ENCODE results near the genes RHBDD3, RASL10A and HORMAD2.

DNA sequence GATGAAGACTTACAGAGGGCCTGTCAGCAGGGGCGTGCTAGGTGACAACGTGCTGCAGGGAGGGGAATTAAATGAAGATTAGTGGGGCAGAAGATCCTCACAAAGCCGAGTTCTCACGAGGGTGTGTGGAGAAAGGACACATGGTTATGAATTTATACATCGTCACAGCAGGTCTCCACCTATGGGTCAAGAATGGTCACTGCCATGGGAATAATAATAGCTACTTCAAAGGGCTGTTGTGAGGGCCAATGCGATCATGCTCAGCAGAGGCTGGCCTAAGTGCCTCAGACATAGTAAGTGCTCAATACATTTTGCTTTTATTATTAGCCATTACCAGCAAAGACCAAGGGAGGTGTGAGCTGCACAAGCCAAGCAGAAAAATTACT lies 193.7 kb upstream of the PITPNB start:
- RAMPAGE, long total RNA, result no peak
- RRBS, result no CpG with 5 or more reads among the region's 6 CpGs

- RAMPAGE, long total RNA, result no peak
- RRBS, result no CpG with 5 or more reads among the region's 2 CpGs
Measured at GRCh38 chr22:28412385-28412993, 267.2 kb downstream of the TTC28 start.

DNA sequence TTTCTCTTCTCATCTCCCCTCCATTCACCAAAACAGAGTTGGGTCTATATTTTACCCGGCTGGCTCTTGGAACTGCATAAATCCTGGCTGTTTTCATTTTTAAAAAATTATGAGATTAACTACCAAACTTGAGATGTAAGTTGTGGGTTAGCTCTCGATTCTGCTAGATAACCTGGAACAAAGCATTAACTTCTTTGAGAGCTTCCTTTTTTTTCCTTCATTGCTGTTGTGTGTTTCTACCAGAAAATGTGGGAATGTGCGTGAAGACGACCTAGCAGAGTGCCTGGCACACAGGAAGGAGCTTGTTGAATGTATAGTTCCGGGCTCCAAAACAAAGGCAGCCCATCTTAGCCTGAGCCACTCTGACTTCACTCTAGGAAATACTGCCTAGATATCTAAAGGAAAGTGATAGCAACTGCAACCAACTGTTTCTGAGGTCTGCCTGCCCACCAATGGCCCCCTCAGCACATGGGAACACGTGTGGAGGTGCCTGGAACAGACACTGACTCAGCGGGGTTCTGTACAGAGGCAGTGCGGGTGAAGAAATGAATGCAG lies 42.5 kb downstream of the CCDC117 start:
- RAMPAGE, long total RNA, result no peak
- RRBS, result no CpG with 5 or more reads among the region's 8 CpGs

DNA sequence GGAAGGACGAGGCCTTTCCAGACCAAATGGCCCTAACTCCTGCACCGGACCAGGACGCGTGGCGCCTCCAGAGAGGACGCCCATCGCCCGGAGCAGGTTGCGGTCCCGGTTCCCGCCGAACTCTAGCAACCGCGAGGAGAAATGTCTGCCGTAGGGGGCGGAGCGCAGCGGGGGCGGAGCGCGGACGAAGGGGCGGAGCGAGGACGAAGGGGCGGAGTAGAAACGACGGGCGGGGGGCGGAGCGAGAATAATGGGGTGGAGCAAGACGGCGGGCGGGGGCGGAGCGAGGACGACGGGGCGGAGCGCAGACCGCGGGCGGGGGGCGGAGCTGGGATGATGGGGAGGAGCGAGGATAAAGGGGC lies 350 bp upstream of the ZNRF3 start:
- RAMPAGE, long total RNA, result no peak
- RRBS, result 3% methylated on average over 7 of the region's 45 CpGs

DNA sequence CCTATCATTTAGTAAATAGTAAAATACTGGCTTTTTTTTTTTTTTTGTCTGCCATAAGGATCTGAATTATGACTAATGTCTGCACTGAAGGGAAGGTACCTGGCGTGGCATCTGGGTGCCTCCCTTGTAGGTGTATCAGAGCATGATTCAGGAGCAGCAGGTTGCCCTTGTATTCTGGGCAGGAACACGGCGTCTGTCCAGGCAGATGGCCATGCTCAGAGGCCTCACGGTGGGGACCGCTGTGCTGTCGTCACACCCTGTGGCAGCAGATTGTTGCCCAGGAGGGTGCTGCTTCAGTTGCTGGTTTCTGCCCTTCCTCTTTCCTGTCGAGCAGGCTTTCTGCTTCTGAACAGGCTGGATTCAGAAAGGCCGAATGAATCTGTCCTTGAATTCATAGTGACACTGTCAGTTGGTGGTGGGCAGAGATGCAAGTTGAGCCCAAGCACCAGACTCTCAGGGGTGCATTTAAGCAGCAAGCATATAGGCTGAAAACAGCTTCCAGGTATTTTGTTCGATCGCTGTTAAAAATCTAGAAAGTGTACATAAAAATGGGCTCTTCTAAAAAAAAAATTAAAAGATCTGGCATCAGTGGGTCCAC lies 11.0 kb downstream of the ZNRF3 start:
- RAMPAGE, long total RNA, result no peak
- RRBS, result no CpG with 5 or more reads among the region's 10 CpGs

DNA sequence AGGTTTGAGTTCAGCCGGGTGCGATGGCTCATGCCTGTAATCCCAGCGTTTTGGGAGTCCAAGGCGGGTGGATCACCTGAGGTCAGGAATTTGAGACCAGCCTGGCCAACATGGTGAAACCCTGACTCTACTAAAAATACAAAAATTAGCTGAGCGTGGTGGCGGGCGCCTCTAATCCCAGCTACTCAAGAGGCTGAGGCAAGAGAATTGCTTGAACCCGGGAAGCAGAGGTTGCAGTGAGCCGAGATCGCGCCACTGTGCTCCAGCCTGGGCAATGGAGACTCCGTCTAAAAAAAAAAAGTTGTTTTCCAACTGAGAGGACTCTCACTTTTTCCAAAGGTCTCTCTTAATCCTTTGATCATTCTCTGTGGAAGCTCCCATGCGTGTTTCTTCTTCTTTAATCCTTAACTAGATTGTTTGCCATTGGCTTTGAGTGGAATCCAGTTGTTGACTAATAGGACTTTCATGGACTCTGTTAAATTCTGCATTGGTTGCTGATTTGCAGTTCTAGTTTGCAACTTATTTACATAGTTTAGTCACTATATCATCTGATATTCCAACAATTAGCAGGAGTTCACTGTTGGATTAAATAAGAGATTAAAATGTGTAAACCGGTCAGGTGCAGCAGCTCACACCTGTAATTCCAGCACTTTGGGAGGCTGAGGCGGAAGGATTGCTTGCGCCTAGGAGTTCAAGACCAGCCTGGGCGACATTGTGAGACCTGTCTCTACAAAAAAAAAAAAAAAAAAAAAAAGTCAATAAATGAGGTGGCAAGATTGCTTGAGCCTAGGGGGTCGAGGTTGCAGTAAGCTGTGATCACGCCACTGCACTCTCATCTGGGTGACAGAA lies 79.7 kb downstream of the C22orf31 start:
- RAMPAGE, long total RNA, result no peak
- RRBS, result no CpG with 5 or more reads among the region's 19 CpGs

DNA sequence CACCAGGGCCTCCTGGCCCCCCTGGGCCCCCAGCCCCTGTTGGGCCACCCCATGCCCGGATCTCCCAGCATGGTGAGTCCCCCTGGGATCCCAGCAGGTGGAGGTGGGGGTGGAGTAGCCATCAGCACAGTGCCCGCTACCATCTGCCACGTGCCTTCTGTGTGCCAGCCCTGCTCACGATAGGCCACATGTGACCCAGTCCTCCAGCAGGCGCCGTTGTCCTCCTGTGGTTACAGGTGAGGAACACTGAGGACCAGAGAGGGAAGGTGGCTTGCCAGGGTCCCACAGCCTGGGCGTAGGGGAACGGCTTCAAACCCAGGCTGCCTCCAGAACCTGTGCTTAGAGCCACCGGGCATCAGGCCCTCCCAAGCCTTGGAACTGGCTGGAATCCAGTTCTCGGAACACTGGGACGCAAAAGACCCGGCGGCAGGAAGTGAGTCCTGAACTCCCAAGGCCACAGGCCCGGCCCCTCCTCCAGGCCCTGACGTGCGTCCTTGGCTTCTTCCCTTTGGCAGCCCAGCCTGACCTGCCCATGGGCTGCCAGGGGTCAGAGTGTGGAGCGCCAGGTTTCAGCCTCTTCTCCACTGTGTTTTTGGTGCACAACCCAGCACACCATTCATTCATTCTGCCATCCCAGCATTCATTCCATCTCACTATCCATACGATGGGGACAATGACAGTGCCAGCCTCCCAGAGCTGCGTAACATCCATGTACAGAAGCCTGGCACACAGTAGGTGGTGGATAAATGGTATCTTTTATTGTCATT lies 26.8 kb downstream of the EMID1 start:
- RAMPAGE, long total RNA, result no peak
- RRBS, result 23% methylated on average over 6 of the region's 19 CpGs

DNA sequence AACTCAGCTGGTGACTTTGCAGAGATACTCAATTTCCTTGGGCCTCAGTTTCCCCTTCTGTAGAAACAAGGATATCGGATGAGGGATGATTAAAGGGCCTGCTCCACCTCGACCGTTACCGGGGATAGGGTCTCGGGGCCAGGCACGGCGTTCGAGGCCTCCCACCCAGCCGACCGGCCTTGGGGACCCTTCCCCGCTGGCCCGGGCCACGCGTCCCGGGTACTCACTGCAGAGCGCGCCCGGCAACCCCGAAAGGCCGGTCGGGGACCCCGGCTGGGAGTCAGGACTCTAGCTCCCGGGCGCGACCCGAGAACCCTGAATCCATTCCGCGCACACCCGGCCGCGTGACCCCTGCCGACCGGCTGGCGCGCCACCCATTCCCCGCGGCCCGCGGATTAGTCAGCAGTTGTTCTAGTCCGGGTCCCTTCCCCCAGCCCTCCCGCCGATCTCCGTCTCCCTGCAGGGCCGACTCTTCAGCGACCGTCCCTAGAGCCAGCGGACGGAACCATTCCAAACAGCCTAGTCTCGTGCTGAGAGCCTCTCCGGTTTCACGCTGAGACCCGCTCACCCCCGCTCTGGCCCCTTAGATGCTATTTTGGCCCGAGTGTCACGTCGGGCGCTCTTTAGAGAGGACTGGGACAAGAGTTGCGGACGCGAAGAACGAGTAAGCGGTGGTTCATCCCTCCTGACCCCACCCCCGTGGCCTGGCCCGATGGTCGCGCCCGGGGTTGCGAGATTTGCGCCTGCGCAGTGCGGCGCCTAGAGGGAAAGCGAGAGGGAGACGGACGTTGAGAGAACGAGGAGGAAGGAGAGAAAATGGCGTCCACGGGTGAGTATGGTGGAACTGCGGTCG lies at the start of gene RHBDD3:
Gene RHBDD3 (minus strand): TSS at position 461 of the 853 bp plus-strand sequence.
- RAMPAGE, long total RNA, result start-site peak on the minus strand centred at position 236 of the sequence, 94 bp wide, 27 and 63 reads in 2 replicates; start-site peak on the minus strand centred at position 414 of the sequence, 62 bp wide, 211 and 173 reads in 2 replicates; start-site peak on the plus strand centred at position 774 of the sequence, 70 bp wide, 12,081 and 7,444 reads in 2 replicates
- RRBS, result 2% methylated on average over 17 of the region's 80 CpGs

GRCh38 chr22:29288885-29289910 lies 17.3 kb upstream of the GAS2L1 start:
- RAMPAGE, long total RNA, result no peak
- RRBS, result no CpG with 5 or more reads among the region's 6 CpGs

GRCh38 chr22:29289911-29290639 lies 16.4 kb upstream of the GAS2L1 start:
- RAMPAGE, long total RNA, result no peak
- RRBS, result no CpG with 5 or more reads among the region's 9 CpGs

- RAMPAGE, long total RNA, result no peak
- RRBS, result 2% methylated on average over 69 of the region's 113 CpGs
Measured at GRCh38 chr22:29315208-29316080, at the start of gene RASL10A. RASL10A (minus strand) TSS chr22:29315697.

GRCh38 chr22:29780754-29781368 lies 13.7 kb downstream of the UQCR10 start:
- RAMPAGE, long total RNA, result no peak
- RRBS, result no CpG with 5 or more reads among the region's 7 CpGs

- RAMPAGE, long total RNA, result no peak
- RRBS, result no CpG with 5 or more reads among the region's 15 CpGs
Measured at GRCh38 chr22:29824725-29825245, 13.3 kb downstream of the ASCC2 start.

DNA sequence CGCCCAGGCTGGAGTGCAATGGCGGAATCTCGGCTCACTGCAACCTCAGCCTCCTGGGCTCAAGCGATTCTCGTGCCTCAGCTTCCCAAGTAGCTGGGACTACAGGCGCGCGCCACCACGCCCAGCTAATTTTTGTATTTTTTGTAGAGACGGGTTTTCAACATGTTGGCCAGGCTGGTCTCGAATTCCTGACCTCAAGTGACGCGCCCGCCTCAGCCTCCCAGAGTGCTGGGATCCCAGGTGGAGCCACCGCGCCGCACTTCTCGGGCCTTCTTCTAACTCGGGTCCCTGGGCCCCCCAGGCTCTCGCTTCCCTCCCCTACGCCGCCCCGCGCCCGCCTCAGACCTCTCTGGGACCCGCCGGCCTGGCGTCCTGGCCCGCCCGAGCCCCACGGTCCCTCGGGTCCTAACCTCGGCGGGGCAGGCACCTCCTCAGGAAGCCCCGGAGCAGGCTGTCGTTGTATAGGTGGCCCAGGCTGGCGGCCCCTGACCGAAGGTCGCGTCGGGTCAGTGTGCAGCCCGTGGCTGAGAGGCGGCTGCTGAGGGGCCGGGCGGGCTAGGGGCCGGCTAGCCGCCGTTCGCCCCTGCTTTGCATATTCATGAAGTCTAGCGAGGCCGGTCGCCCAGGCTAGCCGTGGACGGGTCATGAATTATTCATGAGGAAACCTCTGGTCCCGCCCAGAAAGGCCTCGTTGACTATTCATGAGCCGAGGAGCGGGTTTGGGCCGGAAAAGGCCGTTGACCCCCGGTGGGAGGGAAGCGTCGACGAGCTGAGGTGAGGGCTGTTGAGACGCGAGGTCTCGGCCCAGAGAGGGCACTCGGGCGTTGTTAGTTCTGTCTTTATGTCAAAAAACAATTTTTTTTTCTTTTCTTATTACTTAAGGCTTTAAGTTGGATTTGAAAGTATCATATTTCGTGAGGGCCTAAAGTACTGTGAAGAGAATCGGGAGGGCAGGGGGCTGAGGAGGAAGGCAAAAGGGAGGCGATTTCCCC lies at the start of gene HORMAD2:
Gene HORMAD2 (plus strand): TSS at position 747 of the 992 bp plus-strand sequence.
- RAMPAGE, long total RNA, result no peak
- RRBS, result 3% methylated on average over 24 of the region's 72 CpGs

- RAMPAGE, long total RNA, result no peak
- RRBS, result no CpG with 5 or more reads among the region's 2 CpGs
Measured at GRCh38 chr22:30182390-30182695, 64.2 kb downstream of the LIF start.

DNA sequence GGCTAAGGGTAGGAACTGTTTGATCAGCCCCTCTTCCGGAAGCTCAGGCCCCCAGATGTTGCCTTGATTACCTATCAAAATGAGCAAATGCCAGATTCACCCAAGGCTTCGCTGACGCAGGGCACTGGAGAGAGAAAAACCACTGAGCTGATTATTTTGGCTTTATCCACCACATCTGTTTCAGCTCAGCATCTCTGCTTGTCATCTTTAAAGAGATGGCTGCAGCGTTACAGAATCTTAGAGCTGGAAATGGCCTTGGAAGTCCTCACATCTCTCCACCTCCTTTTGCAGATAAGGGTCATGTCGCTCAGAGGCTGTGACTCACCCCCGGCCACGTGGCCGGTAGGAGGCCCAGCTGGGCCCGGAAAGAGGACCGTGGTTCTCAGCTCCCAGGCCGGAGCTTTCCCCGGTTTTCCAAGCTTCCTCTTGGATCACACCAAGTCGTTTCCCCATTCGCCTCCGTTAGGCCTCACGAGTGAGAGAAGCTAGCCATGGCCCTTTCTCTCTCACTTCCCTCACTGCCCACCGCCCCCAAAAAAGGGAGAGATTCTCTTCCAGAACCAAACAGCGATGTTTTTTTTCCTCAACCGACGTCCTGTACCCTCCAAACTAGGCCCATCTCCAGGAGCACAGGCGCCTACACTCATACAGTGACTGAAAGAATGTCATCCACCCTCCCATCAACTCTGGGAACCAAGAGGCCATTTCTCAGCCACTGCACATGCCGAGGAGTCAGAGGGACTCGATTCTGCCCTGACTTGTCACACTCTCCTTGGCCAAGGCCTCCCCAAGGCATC lies 37.7 kb downstream of the LIF start:
- RAMPAGE, long total RNA, result no peak
- RRBS, result no CpG with 5 or more reads among the region's 23 CpGs

DNA sequence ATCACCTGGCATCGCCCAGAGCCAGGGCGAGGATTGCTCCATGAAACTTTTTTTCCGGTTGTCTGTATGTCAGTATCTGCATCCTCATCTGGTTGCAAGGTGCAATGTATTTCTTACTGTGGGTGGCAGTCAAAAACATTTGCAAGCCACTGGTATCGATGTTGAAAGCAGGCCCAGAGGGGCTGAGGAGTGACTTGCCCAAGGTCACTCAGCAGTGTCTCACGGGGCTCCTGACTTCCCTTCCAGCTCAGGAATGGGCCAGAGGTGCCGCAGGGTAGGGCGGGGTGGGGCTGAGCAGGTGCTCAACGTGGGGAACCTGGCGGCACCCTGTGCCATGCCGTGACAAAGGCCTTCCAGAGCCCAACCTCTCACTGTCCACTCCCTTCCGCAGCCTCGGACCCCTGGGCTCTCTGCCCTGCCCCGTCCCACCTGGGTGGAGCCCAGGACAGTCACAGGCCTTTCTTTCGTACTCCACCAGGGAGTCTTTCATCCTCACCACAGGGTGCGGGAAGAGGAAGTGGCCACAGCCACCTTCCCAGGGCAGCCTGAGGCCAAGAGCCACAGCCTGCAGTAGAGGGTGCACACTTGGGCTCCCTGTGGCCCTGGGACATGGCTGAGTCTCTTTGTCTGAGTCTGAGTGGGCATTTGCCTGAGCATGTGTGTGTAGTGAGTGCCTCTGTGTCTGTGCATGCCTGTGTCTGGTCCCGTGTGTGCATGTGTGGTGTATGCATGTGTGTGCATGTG lies 5.9 kb upstream of the LIF start:
- RAMPAGE, long total RNA, result no peak
- RRBS, result no CpG with 5 or more reads among the region's 16 CpGs

GRCh38 chr22:30258673-30259140 lies 7.9 kb downstream of the OSM start:
- RAMPAGE, long total RNA, result no peak
- RRBS, result no CpG with 5 or more reads among the region's 19 CpGs

- RAMPAGE, long total RNA, result no peak
- RRBS, result 38% methylated on average over 6 of the region's 24 CpGs
Measured at GRCh38 chr22:30270574-30271533, 4.2 kb upstream of the OSM start.

DNA sequence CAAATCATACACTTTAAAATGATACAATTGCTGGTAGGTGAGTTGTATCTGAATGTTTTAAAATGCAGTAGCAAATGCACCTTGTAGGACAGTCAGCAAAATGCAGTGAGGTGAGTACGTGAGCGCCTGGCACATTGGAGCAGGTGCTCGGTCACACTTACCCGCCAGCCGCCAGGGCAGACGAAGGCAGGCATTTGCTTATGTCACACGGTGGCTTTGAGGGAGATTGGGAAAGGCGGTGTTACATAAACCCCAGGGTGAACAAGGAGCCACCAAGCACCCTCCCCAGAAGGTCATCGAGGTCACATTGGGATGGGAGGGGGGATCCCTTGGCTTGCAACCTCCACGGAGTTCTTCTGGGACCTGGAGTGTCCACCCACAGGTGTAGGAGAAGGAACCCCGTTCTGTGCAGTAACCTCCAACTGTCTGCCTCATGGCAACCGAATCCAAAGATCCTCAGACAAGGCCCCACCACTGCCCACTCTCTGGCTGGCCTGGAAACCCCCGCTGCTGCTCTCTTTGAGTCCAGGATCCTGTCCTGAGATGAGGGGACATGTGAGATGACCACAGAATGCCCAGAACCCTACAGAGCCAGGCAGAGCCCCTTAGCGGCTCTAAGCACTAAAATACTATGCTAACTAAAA lies 6.7 kb upstream of the OSM start:
- RAMPAGE, long total RNA, result no peak
- RRBS, result no CpG with 5 or more reads among the region's 14 CpGs

Data from cardiac muscle cell (in vitro differentiated cells and primary cell).